Neural progenitor cell (in vitro differentiated cells): ENCODE data around the gene TP63.

DNA sequence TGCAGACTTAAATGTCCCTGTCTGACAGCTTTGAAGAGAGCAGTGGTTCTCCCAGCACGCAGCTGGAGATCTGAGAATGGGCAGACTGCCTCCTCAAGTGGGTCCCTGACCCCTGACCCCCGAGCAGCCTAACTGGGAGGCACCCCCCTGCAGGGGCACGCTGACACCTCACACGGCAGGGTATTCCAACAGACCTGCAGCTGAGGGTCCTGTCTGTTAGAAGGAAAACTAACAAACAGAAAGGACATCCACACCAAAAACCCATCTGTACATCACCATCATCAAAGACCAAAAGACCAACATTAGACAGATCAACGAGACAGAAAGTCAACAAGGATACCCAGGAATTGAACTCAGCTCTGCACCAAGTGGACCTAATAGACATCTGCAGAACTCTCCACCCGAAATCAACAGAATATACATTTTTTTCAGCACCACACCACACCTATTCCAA lies 482.7 kb downstream of the LPP start:
- RAMPAGE, long total RNA: no peak

DNA sequence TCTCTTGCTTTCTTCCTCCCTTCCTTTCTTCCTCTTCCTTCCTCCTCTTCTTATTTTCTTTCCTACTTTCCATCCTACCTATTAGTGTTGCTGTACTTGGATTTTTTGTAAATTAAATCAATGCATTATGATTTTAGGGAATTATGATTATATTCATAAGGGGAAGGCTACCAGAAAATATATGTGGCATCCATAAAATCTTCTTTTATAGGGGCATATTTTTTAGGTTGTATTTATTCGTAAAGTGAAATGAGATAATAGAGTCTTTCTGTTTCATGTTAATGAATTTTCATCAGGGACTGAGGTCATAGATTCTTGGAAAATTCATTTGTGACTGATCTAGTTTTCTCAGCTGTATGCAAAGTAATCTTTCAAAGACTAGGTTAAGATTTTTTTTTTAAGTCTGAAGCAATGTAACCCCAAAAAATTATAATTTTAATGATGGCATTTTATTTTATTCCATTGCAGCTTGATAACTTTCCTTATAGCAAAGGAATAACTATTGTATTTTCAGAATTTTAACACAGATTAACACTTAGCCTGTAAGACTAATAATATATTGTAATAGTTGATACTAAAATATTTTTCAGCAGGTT lies 292.4 kb upstream of the TPRG1 start:
- RAMPAGE, long total RNA: no peak

GRCh38 chr3:189099631-189100291 lies 72.0 kb upstream of the TPRG1 start:
- RAMPAGE, long total RNA: no peak

- RAMPAGE, long total RNA: no peak
These were observed 98.5 kb downstream of the TPRG1 start for GRCh38 chr3:189270135-189270862.

- RAMPAGE, long total RNA: no peak
These were observed 144.6 kb downstream of the TPRG1 start for GRCh38 chr3:189316273-189316820.

GRCh38 chr3:189630606-189631905 lies at the start of gene TP63:
TP63 (plus strand) TSS chr3:189631389.
- RAMPAGE, long total RNA: no peak

DNA sequence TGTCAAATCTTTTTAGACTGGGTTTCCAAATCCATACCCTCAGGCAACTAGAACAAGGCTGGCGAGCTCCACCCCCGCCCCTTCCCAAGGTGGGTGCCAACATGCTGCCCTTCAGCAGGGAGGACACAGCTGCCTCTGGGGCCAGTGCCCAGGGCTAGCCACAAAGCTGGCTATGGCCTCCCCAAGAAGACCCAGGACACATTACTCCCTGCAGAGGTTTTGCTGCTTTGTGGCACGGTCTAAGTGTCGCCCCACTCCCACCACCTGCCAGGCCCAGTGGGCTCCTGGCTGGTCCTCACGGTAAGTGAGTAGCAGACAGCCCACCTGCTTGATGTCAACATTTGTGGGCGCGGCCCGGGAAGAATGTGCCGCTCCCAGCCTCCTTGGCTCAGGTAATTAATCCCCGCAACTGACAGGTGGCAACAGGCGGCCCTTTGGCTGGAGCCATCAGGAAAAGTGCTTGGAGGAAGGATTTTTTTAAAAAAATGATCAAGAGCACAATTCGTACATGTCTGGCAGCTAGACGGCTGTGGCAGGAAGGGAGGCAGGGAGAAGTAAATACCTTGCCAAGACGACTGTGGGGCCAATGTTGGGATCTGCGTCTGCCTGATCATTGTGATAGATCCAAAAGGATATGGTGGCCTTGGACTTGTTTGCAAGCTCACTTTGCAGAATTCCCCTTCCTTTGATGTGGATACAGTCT lies 212.0 kb downstream of the TP63 start:
- RAMPAGE, long total RNA: no peak

DNA sequence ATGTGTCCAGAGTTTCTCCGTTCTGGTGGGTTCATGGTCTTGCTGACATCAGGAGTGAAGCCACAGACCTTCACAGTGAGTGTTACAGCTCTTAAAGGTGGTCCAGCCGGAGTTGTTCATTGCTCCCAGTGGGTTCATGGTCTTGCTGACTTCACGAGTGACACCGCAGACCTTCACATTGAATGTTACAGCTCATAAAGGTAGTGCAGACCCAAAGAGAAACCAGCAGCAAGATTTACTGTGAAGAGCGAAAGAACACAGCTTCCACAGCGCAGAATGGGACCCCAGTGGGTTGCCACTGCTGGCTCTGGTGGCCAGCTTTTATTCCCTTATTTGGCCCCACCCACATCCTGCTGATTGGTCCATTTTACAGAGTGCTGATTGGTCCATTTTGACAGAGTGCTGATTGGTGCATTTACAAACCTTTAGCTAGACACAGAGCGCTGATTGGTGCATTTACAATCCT lies 185.3 kb downstream of the P3H2 start:
- RAMPAGE, long total RNA: no peak

DNA sequence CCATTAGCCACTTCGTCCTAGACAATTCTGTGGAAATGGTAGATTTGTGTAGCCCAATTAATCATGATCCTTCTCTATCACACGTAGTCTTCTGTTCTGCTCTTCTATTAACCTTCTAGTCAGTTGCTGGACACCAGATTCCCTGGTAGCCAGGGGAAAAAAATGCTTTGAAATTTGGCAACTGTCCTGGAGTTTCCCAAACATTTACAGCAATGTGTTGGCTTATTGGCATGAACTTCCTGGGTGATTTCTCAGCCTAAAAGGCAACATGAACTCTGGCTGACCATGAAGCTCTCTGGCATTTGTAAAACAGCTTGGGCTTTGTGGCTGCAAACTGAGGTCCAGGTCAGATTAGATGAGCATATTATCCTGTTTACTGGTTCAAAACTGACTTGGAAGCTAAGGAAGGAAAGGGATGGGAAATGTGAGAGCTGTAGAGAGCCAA lies 139.1 kb downstream of the P3H2 start:
- RAMPAGE, long total RNA: no peak

DNA sequence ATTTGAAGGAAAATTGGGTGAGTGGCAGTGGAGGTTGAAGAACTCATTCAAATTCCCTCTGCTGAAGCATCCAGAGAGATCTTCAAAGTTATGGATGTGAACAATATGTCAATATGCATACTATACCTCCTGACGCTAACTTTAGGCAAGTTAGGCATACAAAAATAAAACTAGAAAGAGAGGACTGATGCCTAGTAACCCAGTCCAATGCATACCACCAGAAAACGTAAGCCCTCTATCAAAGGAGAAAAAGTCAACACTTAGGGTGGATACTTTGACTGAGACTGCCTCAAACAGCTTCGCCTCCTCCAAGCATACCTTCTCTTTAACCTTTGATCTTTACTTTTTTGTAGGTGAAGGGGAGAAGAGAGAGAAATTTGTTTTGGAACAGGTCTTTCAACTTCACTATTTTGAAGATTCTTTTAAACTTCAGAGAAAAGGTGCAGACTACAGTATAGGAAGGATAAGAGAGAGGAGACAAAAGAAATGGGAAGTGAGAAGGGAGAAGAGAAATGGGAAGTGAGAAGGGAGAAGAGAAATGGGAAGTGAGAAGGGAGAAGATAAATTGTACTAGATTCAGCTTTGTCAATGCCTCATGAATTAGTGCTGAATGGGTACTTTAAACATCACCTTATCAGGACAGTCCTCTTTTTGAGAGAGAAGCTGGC lies 1.2 kb downstream of the P3H2 start:
- RAMPAGE, long total RNA: no peak

GRCh38 chr3:190305402-190306103 lies 16.7 kb downstream of the CLDN1 start:
- RAMPAGE, long total RNA: no peak

GRCh38 chr3:190317526-190318575 lies 4.4 kb downstream of the CLDN1 start:
- RAMPAGE, long total RNA: no peak

GRCh38 chr3:190344871-190345872 lies 22.9 kb upstream of the CLDN1 start:
- RAMPAGE, long total RNA: no peak

DNA sequence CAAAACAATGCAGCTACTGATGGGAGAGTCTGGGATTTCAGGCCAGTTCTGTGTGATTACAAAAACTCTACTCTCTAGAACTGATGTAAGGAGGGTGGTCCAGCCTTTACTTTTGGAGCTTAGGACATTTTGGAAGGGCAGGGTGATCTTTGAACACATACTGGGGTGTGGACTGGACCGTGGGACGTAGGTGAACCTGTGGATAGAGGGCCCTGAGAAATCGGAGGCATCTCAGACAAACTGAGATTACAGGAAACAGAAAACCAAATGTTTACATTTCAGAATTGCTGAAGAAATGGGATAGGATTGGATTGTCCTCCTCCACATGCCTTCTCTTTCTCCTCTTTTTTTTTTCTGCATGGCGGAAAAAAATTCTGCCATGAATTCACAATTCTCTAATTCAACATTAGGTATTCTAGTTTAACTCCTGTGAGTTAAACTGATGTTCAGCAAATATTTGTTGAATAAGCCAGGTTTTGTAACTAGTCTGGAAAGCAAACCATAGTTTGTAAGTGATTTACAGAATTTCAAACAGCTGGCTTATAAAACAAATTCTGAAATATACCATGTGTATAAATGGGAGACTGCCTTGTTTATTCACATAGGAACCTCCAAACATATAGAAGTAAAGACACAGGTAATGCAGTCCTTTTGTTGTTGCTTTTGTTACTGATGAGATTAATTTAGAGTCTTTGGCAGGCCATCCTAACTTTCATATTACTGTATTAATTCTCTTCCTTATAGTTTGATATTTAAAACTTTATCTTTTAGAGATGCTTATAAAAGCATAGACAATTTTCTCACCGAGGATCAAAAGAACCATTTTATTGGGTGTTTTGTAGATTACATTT lies 101.1 kb downstream of the IL1RAP start:
- RAMPAGE, long total RNA: no peak

GRCh38 chr3:191376498-191377230 lies 46.3 kb upstream of the UTS2B start:
- RAMPAGE, long total RNA: no peak

DNA sequence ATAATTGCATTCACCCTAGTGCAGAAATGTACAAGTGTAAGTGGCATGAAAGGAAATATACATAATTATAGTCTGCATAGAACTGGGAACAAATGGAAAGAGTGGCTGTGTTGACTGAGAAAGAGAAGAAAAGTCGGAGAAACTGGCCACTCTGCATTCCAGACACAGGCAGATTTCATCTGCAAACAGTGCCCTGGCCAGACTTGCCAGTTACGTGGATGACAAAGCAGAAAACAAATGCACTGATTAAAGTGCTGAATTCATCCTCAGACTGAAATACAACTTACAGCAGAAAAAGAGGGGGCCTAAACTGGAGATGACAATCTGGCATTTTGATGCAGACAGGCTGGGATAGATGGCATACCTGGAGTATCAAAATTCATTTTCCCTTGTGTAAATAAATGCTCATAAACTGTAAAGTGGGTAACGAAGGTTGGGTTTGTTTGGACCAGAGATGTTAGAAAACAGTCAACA lies 129.8 kb downstream of the FGF12 start:
- RAMPAGE, long total RNA: no peak

DNA sequence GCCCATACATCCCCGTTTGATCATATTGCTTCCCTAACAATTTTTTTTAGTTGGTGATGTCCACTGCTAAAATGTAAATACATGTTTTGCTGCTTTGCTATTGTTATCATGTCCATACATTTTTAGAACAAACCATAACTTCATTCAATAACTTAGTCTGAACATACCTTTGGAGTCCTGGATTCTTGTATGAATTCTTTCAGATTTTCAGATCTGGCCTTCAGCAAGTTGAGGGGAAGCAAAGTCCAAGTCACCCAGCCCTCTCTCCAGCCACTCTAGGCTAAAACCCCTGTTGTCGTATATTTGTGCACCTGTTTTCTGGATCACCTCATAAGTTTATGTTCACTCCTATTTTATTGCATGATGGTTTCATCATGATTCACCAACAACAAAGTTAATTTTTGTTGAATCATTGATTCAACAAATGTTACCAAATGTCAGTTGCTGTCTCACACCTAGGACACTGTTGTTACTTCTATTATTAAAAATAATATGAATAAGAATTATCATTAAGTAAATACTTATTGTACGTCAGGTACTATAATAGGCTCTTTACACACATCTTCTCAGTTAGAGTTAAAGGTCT lies 83.1 kb downstream of the FGF12 start:
- RAMPAGE, long total RNA: no peak

- RAMPAGE, long total RNA: no peak
These were observed 49.8 kb downstream of the MB21D2 start for GRCh38 chr3:192867631-192868433.

DNA sequence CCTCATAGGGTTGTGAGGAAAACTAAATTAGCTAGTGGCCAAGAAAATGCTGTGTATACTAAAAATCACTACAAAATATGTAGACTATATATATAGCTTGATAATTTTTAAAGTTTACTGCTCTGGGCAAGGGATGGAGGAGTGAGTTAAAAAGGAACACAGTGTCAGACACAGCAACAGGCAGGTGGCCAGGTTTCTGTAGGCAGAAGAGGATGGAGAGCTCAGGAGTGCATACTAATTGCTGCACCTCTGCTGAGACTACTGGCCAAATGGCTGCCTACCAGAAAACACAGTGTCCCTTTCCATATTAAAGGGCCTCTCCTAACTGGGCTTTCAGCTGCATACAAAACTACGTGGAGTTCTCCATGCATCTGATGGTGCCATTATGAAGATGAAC lies 1.9 kb downstream of the ATP13A4 start:
- RAMPAGE, long total RNA: no peak

GRCh38 chr3:193711935-193712581 lies 119.0 kb downstream of the OPA1 start:
- RAMPAGE, long total RNA: no peak